Subcutaneous preadipocyte (primary cell): Measurements from ENCODE around the genes TIMP2 and LGALS3BP.

GRCh38 chr17:78735868-78736164 is 46.3 kb downstream of the CYTH1 start:
- CAGE, long polyA plus RNA = no peak

DNA sequence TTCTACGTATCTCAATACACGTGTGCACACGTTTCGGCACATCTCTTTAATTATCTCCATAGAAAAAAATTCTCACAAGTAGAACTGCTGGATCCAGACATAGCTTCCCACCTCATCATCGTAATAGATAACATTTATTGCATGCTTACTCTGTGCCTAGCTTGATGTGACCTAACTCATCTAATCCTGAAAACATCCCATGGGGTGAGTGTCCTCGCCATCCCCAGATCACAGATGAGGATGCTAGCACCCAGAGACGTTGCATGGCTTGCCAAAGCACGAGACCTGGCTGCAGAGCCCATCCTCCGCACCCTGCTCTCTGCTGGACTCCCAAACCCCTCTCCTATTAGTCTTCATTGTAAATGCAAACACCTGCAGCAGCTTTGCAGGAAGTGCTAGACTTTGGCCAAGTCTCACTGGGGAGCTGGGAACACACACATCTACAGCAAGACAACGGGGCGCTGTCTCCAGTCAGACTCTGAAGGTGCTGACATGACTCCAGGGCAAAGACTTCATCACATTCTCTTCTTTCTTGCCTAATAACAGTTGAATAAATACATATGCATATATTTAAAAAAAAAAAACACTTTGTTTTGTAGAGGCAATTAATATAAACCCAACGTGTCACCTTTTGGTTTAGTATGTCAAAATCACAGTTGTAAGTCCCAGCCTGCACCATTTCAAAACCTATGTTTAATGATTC is 43.9 kb downstream of the CYTH1 start:
- CAGE, long polyA plus RNA = no peak

DNA sequence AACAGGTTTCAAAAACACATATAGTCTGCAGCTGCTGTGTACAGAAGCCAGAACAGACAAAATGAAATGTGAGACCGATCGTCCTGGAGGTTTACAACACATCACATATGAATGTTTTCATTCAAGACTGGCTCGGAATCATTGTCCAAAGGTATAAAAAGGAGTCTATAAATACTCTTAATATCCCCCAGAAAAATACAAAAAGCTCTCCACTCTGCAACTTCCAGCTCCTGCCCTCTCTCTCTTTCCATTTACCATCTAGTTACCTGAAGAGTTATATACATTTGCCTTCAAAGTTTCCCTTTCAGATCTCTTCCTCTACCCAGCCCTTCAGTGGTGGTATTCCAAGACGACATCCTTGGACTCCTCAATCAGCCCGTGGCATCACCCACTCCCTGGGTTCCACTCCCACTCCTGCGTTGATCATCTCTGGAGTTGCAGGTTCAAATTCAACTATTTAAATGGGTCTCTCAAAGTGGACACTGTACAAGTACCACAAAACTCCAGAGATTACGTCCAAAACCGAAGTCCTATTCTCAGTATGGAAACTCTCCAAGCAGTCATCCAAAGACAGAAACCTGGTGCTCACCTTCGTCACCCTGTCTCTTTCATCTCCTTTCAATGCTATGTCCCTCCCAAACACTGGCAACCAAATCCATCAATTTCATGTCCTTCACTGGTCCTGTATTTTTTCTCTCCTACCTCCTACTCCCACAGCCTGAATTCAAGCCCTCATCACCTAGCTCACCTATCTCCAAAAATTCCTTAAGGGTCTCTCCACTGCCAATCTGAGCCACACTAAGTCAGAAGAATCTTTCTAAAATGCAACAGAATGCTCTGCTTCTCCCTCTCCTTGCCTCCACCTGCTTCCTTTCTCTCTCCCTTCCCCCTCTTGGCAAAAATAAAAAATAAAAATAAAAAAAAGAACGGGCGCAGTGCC is 13.9 kb downstream of the CYTH1 start:
- CAGE, long polyA plus RNA = no peak

DNA sequence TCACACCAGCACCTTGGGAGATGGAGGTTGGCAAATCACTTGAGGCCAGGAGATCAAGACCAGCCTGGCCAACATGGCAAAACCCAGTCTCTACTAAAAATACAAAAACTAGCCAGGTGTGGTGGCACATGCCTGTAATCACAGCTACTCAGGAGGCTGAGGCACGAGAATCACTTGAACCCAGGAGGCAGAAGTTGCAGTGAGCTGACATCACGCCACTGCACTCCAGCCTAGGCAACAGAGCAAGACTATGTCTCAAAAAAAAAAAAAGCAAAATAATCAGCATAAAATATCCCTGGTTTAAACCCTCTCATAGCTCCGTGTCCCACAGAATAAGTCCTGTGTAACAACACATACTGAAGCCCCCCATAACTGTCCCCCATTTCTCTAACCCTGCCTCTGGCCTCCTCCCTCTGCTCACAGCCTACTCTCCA is 13.2 kb downstream of the CYTH1 start:
- CAGE, long polyA plus RNA = no peak

GRCh38 chr17:78775538-78775983 is 6.5 kb downstream of the CYTH1 start:
- CAGE, long polyA plus RNA = no peak

DNA sequence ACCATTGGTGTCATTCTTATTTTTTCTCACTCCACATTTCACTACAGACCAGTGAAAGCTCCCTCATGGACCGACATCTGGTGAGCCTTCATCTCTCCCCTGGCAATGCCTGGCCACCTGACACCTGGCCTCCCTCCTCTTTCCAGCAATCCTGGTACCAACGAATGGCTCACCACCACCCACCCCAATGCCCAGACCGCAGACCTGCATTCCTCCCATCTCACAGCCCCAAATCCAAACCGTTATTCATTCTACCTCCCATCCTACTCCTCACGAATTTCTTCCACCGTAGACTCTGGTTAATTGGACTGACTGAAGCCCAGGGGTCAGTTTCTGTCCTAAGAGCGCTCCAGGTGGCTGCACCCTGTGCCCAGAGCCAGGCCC is 15.2 kb downstream of the USP36 start:
- CAGE, long polyA plus RNA = no peak

DNA sequence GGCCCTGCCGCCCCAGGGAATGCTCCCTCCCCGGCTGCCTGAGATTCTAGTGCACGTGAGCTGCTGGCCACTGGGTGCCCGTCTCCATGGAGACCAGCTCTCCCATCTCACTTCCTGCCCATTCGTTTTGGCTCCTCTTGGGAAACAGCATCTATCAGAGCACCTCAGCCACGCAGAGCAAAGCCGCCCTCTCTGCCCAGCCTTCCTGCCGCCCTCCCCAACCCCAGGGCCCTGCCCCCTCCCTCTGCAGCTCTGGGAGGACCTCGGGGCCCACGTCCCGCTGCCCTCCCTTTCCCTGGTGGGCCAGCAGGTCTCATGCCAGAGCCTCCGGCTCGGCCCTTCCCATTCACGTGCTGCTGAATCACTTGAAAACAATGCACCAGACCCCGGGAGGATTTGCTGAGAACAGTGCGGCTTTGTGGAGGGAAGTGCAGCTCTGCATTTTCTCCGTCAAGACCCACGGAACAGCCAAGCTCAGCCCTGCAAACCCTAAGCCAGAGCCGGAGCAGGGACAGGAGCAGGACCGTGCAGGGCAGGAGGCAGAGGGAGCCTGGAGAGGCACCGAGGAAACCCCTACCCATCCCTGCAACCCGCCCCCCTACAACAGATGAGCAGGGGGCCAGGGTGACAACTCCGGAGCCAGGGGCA is 19.3 kb downstream of the CEP295NL start:
- CAGE, long polyA plus RNA = no peak

- CAGE, long polyA plus RNA = no peak
Observed at GRCh38 chr17:78884250-78885211, 18.5 kb downstream of the CEP295NL start.

- CAGE, long polyA plus RNA = no peak
Observed at GRCh38 chr17:78910683-78911234, 7.8 kb upstream of the CEP295NL start.

DNA sequence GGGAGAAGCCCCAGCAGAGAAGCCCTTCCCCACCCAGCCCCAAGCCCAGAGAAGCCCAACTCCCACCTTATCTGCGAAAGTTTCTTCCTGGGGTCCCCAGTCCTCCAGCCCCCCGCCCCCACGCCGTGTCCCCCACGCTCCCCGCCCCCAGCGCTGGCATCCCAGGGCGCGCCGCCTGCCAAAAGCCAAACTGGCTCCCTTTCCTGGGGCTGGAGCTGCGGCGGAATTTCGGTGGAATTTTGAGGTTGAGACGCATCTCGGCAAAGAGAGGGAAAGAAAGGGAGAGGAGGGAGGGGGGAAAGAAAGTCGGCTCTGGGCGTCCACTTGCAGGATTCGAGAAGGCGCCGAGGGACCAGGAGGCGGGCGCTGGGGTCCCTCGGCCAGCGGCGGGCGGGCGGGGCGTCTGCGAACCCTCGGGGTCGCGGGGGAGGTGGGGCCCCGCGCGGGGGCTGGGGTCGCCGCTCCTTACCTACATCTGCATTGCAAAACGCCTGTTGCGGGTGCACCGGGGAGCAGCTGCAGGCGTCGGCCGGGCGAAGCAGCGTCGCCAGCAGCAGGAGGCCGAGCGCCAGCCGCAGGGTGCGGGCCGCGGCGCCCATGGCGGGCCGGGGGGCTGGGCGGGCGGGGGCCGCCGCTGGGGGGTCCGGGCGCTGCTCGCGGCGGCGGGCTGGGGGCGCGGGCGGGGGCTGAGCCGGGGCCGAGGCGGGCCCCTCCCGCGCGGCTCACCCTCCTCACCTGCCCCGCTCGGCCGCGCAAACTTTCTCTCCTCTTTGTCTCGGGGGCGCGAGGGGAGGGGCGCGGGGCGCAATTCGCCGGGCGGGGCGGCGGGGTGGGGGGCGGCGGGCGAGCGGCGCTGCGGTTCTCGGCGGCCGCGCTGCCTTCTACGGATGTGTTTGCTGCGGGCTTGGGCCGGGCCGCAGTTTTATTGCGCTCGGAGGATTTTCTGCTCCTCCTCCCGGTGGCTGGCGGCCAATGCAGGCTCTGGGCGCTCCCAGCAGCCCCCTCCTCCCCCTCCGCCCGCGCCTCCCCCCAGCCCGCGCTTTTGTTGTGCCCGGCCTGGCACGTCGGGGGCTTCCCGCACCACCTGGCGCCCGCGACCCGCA is at the start of gene TIMP2:
Gene TIMP2 (minus strand): TSS at position 898 of the 1,103 bp plus-strand sequence.
- CAGE, long polyA plus RNA = no peak

DNA sequence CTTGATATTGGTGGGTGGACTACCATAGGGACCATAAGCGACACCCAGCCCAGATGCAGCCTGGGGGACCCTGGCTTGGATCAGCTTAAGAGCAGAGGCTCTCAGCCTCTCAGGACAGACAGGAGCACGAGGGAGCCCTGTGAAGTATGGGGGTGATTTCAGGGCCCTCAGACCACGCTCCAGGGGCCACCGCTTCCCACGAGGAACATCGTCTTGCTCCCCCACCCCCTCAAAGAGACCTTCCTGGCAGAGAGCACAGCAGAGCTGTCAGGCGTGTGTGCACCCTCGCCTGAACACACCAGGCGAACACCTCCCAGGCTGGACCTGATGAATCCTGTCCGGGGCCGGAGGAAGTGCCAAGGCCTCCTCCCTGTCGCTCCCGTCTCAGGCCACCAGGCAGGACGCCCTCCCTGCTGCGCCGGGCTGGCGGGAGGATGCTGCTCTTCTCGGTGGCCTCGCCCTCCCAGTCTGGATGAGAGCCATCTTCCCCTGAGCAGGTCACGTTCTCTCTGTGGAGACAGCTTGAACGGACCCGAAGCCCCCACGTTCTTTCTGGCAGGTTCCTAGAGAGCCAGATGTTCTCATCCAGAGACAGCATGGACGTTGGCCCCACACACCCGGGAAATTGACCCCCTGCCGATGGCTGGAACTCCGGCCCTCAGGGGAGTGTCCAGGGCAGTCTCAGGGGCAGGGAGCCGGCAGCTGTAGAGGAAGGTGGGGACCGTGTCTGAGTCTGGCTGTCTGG is 4.7 kb upstream of the TIMP2 start:
- CAGE, long polyA plus RNA = no peak

- CAGE, long polyA plus RNA = start-site peak on the minus strand at chr17:78979885-78979940, 229 and 93 reads in 2 replicates
Observed at GRCh38 chr17:78979612-78980374, at the start of gene LGALS3BP. Gene LGALS3BP, minus strand, starts transcription at chr17:78979923.

DNA sequence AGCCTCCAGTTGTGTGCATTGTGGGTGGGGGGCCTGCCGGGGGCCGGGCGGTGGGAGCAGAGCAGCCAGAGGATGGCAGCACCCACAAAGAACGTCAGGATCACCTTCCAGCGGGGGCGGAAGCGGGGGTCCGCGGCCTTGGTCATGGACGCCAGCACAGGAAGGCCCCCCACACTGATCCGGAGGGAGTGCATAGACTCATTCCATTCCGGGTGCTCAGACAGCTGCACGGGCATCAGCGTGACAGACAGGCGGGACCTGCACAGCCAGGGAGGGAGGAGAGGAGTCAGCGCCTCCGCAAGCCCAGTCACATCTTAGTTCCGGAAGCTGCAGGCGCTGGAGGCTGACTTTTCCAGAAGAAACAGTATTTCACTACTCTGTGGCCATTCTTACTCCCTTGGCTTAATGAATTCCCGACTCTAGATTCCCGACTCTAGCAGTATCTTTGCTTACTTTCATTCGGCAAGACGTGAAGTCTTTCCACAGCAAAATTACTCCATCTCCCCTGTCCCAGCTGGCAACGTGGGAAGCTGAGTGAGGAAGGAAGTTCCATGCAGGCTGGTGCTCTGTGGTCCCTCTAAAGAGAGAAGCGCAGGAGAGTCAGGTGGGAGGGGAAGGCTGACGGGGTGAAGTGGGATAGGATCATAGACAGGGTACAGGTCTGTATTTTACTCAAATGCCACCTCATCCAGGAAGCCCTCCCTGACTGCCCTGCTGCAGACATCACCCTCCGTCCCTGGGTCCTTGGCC is 12.0 kb downstream of the CANT1 start:
- CAGE, long polyA plus RNA = no peak

DNA sequence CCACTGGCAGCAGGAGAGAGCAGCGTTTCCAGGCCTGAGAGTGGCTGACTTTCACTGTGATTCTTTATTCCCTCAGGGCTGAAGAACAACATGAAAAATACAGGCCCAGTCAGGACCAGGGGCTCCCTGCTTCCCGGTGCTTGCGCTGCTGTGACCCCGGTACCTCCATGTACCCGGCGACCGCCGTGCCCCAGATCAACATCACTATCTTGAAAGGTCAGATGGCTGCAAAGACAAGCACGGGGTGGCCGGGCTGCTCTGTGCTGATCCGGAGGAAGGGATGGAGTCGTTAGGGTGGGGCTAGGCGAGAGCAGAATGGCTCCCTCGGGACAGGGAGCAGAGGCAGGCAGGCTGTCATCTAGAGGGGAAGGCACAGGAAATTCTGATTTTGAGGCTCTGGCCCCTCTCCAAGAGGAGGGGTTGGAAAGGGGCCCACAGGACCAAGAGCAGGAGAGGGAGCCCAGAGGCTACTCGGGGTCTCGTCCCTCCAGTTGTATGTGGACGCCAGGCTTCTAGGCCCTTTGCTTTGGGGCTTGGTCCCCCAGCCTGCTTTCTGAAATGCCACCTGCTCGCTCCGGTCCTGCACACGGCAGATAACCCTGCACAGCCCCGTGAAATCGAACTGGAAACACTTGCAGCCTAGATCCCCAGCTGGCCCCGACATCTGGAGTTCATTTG is 22.6 kb downstream of the C1QTNF1 start:
- CAGE, long polyA plus RNA = no peak

GRCh38 chr17:79078448-79078912 is 3.9 kb downstream of the ENGASE start:
- CAGE, long polyA plus RNA = no peak

- CAGE, long polyA plus RNA = no peak
Observed at GRCh38 chr17:79213086-79213889, 138.7 kb downstream of the ENGASE start.

GRCh38 chr17:79658653-79659285 is 47.9 kb upstream of the RBFOX3 start:
- CAGE, long polyA plus RNA = no peak

DNA sequence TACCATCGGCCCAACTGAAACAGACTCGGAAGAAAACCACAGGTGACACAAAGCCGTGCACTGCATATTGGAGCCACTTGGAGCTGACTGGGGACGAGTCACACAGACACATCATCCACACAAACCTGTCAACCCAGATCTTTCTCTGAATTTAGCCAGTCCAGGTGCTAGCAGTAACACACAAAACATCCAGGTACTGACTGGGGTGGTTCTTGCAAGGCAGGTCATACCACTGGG is 14.8 kb downstream of the ENPP7 start:
- CAGE, long polyA plus RNA = no peak

GRCh38 chr17:79811367-79812020 is 14.6 kb upstream of the CBX8 start:
- CAGE, long polyA plus RNA = no peak

GRCh38 chr17:79814105-79814502 is 17.2 kb upstream of the CBX8 start:
- CAGE, long polyA plus RNA = no peak